Neural cell (in vitro differentiated cells): ENCODE measurements around the genes TSPAN11, DDX11, SINHCAF and AMN1.

- RAMPAGE, long total RNA, result no peak
Observed at GRCh38 chr12:30925980-30927047, at the start of gene TSPAN11. Gene TSPAN11 (plus strand): TSS chr12:30926748.

DNA sequence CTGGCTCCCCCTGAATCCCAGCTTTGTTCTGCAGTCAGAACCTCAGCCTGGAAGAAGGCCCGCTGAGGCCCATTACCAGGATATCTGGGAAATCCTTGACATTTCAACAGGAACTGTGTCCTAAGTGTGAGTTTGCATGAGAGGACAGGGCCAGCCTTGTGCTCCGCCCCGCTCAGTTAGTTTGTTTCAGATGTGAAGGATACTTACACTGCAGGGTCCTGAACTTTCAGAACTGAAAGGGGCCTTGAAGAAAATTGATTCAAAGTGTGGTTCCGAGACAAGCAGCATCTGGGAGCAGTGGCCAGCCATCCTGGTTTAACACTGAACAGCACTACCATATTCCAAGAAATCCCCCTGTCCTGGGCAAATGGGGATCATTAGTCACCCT is 19.3 kb downstream of the TSPAN11 start:
- RAMPAGE, long total RNA, result no peak

DNA sequence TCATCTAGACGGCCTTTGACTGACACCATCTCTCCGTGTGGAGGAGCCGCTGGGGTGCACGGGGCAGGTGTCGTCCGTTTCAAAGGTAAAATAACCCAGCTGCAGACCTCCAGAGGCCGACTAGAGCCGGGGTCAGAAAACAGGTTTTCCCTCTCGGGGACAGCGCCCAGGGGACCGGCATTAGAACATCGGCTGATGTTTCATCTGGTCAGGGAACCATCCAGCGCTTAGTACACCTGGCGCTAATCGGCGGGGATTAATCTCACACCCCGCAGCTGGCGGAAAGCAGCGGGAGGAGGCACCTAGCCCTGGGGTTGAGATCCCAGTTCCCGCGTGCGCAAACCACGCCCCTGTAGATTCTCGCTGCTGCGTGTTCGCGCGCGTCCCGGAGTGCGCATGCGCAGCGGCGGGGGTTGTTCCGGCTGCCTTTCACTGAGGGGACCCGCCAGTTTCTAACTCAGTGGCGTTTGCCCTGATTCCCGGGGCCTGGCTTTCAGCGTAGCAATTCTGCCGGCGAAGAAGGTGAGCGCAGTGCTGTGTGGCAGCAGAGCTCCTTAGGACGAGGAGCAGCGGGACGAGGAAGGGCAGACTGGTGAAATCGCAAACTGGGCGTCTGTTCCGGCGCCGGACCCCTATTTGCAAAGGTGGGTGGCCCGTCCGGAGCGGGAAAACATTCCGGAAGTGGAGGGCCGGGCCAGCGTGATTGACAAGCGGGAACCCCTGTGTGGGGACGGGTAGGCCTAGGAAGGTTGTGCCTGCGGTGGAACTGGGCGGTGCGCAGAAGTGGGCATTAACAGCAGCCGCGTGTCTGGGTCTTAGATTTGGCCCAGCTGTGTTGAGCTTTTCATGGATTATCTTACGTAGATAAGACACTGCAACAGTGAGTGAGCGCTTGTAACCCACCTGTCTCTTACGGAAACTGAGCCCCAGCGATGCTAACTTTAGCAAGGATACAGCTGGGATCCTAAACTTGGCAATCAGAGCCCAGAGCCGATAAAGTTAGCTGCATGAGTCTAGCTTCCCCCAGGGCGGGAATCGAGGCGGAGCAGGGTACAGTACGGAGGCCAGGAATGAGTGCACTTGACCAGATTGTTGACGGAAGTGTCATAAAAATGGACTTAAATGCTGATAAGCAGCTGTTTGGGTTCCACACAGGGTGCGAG is at the start of gene DDX11:
Gene DDX11 (plus strand): TSS at position 413 of the 1,163 bp plus-strand sequence.
- RAMPAGE, long total RNA, result start-site peak on the minus strand centred at position 302 of the sequence, 30 bp wide, 55 and 124 reads in 2 replicates; start-site peak on the plus strand centred at position 431 of the sequence, 30 bp wide, 52 and 36 reads in 2 replicates

- RAMPAGE, long total RNA, result no peak
Observed at GRCh38 chr12:31100297-31100755, 26.7 kb downstream of the DDX11 start.

- RAMPAGE, long total RNA, result no peak
Observed at GRCh38 chr12:31317234-31318391, 8.3 kb downstream of the SINHCAF start.

DNA sequence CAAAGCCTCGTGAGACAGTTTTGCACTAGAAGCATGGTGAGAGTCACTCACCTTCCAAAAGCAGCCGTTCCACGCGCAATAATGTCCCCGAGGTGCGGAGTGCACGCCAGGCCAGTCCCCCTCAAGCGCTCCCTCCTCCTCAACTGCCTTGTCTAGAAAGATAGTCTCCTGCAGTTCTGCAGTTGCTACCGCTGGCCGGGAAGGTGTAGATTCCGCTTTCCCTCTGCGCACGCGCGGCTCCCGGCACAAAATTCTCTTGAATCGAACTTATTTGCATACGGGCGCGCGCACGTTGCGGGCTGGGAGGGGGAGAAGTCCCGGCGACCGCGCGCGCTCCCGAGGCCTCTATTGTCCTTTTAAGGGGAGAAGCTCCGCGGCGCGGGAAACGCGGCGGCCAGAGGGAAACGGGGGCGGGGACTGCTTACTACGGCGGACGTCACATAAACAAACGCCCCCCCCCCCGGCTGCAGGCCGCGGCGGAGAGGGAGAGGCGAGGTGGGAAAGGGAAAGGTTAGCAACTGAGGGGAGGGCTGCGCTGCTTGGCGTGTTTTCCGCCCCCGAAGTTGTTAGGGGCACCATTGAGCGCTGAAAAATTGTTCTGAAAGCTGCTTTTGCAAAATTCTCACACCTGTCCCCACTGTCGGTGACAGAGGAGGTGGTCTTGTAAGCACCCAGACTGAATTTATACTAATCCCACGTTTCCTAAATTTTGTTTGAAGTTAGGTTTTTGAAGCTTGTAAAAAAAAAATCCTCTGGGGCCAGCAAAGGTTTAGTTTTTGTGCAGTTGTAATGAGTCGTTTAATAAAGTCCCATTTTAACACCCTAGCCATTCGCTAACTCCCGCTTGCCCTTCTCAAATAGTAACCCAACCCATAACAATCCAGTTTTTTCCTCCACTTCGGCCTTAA is at the start of gene SINHCAF:
Gene SINHCAF (minus strand): TSS at position 178 of the 908 bp plus-strand sequence.
- RAMPAGE, long total RNA, result start-site peak on the minus strand centred at position 158 of the sequence, 156 bp wide, 612 and 607 reads in 2 replicates

DNA sequence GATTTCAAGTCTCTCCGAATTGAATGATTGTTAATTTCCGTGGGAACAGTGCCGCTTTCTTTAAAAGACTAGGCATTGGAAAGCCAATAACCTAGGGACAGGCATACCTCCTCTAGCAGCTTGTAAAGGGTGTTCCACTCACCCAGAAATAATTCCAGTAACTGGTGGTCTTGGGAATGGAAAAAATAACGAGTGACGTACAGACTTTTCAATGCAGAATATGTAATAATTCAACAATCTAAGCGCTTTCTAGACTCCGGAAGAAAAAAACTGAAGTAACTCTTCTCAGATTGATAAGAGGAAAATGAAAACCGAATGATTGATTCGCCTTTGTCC is 899 bp upstream of the SINHCAF start:
- RAMPAGE, long total RNA, result no peak

DNA sequence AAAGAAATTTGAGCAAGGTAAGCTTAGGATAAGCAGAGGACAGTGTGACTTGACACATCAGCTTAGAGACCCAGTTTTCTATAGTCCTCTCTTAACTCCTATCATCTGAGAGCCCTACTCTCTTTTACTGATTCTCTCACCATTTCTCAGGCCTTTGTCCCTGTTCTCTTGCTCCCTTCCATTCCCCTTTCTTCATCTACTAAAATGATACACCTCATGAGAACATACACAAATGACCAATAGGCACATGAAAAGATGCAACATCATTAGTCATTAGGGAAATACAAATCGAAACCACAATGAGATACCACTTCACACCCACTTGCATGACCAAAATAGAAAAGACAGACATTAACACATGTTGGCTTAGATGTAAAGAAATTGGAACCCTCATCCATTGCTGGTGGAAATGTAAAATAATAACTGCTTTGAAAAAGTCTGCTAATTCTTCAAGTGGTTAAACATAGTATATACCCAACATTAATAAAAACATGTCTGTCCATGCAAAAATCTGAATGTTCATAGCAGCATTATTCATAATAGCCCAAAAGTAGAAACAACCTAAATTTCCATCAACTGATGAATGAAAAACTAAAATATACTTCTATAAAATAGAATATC is 66.1 kb downstream of the DENND5B start:
- RAMPAGE, long total RNA, result no peak

DNA sequence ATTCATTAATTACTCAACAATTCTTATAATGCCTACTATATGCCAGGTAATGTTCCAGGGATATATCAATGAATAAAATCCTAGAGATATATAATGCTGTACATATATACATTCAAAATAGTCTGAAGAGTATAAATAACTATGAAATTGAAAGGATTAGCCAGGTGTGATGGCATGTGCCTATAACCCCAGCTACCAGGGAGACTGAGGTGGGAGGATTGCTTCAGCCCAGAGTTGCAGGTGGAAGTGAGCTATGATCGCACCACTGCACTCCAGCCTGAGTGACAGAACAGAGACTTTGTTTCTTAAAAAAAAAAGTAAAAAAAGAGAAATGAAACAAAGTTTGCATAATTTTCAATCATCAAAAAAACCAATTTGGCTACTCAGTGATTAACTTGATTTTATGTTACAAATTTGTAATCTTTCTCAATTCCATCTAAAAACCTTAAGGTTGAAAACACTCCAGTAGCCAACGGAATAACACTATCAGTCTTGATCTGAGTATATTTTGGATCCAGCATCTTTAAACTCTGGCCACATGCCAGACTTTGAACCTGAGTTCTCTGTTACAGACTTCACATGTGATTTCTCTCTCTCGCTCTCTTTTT is 12.6 kb upstream of the DENND5B start:
- RAMPAGE, long total RNA, result no peak

- RAMPAGE, long total RNA, result no peak
Observed at GRCh38 chr12:31641353-31642191, 17.9 kb upstream of the ETFBKMT start.

GRCh38 chr12:31646759-31647537 is 12.5 kb upstream of the ETFBKMT start:
- RAMPAGE, long total RNA, result no peak

DNA sequence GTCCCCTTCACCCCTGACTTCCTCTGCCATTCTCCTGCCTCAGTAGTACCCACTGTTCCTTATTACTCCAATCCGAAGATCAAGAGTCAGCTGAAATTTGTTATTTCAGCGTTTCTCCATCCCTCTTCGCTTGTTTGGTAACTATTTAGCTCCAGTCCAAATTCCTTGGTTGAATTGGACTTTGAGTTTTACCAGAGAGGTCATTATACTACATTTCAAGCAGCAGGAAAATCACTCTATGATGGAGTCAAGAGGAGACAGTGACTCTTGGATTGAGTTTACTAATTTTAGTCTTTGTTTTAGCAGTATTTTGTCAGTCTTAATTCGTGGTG is 4.6 kb downstream of the ETFBKMT start:
- RAMPAGE, long total RNA, result no peak

GRCh38 chr12:31728641-31729654 is at the start of gene AMN1:
Gene AMN1 (minus strand): TSS chr12:31729021.
- RAMPAGE, long total RNA, result start-site peak on the minus strand at chr12:31729020-31729100, 385 and 932 reads in 2 replicates; start-site peak on the plus strand at chr12:31729267-31729352, 6 and 7 reads in 2 replicates

DNA sequence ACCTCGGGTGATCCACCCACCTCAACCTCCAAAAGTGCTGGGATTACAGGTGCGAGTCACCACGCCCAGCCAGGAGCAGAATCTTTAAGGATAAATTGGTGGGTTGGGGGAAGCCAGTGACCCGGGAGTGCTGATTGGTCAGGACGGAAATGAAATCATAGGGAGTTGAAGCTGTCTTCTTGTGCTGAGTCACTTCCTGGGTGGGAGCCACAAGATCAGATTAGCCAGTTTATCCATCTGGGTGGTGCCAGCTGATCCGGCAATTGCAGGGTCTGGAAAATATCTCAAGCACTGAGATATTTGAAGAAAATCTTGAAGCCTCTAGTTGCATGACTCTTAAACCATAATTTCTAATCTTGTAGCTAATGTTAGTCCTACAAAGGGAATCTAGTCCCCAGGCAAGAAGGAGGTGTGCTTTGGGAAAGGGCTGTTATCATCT is 4.9 kb upstream of the AMN1 start:
- RAMPAGE, long total RNA, result no peak

GRCh38 chr12:31773798-31774348 is 18.2 kb downstream of the H3-5 start:
- RAMPAGE, long total RNA, result no peak

- RAMPAGE, long total RNA, result no peak
Observed at GRCh38 chr12:31980809-31981527, 21.8 kb downstream of the RESF1 start.

GRCh38 chr12:32105948-32106381 is 682 bp upstream of the BICD1 start:
- RAMPAGE, long total RNA, result no peak

GRCh38 chr12:32265779-32266282 is 133.5 kb upstream of the FGD4 start:
- RAMPAGE, long total RNA, result no peak

DNA sequence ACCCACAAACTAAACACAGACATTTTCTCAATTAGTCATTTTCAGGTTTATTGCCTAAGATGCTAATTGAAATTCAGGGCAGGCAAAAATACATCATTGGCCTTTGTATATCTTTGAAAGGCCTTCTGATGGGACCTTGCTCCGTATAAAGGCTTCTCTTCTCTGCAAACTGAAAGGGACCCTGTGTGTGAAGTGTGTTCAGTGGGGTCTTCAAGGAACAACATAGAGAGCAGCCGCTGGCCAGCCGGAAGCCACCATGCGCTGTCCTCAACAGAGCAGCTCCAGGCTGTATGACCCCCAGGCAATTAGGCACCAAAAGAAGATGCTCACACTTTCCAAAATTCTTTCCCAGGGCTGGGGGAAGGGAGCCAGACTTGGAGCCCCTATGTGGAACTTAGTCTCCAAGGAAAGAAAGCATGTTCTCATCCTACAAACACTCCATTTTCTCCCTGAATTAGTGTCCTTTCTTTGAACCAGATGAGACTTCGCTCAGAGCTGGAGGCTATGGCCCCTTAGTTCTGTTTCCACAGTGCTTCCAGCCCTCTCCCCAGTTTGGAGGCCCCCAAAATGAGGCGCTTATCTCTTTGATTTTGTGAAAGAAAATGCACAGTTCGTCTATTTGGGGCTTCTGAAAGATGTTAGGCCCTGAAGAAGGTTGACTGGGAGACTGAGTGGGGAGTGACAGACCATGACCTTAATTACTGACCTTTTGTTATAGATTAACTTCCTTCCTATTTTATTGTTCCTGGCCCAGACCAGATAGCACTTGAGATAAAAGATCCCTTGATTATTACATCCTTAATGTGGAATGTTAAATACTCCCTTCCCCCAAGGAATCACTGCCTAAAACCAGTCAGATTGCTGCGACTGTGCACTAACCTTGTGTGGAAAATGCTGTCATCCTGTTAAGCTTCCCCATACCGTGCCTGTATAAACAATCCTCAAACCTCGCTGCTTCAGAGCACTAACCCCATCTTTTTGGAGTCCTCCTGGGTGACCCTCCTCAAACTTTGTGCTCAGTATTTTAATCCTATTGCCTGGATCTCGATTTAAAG is 128.3 kb upstream of the FGD4 start:
- RAMPAGE, long total RNA, result no peak

- RAMPAGE, long total RNA, result no peak
Observed at GRCh38 chr12:32532462-32532815, 133.1 kb downstream of the FGD4 start.